Measurements from ENCODE around the gene ZMYM1.

DNA sequence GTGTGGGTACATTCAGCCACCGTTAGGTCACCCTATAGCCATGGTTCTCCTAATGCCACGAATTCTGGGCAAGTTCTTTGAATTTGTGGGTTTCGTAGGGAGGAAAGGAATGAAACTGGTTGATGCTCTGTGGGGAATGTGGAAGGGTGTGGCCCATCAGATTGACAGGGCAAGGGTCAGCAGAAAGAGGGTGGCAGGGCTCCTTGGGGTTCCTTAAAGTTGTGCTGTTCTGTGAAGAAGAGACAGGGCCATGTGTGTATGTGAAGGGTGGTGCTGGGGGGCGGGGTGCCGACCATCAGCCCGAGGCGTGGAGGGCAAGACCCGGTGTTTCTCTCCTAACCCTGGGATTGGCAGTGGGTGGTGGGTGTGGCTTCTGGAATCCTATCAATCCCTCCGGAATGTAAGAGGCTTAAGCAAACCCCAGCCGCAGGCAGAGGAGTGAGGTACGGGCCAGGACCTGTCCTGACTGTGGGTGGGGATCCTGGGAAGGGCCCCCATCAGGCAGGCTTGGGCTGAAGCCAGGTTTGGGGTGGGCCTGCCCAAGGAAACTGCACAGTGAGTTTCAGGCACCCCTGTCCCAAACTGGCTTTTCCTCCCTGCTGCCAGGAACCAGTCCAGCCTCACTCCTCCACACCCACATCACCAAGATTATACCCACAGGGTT lies 35.3 kb upstream of the ZNF362 start:
- PRO-cap: no peak

DNA sequence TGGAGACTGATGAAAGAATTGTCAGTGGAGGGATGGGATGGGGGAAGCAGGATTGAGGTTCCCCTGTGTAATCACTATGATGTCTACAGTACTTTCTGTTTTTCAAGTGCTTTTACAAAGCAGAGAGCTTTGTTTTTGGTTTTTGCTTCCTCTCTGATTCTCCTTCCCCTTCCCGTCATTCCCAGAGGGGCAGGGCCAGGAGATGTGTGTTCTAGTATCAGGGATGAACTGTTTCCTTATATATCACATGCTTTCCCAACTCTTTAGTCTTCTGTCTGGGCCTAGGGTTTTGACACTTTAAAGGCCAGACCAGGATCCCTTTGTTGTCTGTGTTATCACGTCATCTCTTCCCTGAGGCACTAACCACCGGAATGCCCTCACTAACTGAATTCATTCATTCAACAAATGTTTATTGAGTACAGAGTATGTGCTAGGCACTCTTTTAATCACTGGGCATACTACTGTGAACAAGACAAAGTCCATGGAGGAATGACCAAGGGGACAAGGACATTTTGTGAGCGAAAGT lies 12.2 kb upstream of the ZNF362 start:
- PRO-cap: no peak

- PRO-cap: no peak
Observed at GRCh38 chr1:33270006-33270463, 13.7 kb downstream of the ZNF362 start.

DNA sequence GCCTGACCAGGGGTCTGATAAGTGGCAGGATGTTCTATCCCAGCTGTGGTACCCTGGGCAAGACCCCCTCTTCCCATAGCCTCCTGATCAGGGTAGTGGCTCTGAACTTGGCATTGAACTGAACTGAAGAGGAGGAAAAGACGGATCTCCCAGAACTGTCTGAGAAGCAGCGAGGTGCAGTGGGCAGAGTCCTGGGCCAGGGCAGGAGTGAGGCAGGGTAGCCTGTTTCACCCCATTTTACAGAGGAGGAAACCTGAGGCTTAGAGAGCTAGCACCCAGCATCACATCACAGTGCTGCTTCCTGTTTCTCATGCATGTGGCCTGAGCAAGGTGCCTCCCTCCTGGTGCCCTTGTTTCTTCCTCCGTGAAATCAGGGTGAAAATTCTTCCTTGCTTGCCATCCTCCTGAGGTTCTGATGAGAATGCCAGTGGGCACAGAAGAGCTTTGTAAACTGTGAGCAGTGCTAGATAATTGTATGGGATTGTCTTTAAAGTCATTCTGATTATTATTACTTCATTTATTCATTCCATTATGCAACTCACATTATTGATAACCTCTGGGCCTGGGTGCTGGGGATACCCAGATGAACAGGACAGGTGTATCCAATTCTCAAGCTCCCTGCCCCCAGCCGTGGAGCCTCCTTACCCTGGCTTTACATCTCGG lies 17.2 kb downstream of the ZNF362 start:
- PRO-cap: no peak

DNA sequence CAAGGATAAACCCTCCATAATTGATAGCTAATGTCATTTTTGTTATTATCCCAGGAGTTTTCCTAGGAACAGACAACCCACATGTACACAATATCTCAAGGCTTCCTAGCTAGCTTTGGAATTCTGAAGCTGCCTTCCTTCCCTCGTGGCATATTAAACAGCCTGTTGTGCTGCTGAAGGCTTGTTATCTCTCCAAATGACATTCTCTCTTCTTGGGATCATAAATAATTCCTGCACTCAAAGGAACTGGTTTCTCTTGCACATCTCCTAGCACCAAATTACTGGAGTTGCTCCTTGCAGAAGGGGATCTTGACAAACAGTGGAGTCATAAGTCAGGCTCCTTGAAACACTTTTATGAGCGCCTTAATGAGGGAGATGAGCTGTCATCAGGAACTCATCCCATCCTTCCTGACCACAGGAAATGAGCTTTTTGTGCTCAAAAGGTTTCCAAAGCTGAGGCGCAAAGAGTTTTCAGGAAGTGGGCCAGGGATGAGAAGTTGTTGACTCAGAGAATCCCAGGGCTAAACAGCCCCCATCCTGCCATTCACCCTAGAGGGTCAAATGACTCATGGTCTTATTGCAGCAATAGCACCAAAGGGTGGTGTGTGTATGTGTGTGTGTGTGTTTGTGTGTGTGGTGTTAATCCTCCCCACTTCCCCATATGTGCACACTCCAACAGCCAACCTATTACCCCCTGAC lies 2.6 kb upstream of the PHC2 start:
- PRO-cap: no peak

DNA sequence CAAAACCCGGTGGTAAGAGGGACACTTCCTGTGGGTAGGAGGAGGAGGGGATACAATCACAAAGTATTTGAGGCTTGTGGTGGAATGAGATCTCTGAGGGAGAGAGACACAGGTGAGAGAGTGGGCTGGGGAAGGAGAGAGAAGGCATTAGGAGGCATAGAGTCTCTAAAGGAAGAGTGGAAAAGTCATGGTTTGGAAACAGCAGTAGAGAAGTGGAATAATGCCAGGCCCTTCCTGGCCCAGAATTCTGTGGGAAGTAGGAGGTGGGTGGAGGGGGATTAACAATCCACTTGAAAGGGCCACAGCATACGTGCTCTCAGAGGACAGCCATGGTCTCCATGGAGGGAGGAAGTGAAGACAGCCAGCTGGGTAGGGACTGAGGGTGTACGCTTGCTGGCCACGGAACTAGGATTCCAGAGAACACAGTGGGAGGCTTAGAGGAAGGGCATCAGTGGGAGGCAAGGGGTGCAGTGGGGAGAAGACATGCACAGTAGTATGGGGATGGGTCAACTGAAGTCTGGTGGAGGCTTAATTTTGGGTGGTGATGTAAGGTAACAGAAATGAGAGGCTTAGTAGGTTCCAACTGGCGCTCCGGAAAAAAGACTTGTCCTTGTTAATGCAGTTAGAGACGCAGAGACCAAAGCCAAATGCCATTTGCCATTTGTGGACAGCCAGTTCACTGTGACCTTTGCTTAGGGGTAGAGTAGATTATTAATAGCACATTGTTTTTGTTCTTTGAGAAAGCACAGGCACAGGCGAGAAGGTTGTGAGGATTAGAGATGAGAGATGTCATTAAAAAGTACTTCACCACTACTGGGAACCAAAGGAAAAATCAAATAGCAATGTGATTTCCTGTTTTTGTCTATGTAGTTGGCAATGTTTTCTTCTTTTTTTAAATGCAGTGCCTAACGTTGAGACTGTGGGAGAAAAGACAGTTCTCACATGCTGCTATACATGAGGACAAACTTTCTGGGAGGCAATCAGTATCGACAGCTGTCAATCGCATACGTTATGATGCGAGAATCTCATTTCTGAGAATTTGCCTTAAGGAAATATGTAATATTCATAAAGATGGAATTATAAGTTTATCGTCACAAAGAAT lies 103.0 kb downstream of the ZSCAN20 start:
- PRO-cap: no peak

GRCh38 chr1:34166754-34167341 lies 1.8 kb upstream of the CSMD2 start:
- PRO-cap: no peak

DNA sequence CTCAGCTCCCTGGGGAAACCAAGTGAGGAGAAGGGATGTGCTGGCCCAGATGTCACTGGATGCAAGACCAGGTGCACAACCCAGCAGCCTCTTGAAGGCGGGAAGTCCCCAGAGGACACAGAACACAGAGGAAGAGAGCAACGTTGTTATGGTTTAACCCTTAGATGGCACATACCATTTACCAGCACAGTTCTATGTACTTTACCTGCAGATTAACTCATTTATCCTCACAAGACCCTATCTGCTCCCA lies 107.2 kb upstream of the GJB5 start:
- PRO-cap: unidirectional peak, minus-strand start at position 132 of the sequence

GRCh38 chr1:34842866-34844147 lies 16.2 kb downstream of the SMIM12 start:
- PRO-cap: no peak

GRCh38 chr1:34844148-34844844 lies 15.3 kb downstream of the SMIM12 start:
- PRO-cap: no peak

DNA sequence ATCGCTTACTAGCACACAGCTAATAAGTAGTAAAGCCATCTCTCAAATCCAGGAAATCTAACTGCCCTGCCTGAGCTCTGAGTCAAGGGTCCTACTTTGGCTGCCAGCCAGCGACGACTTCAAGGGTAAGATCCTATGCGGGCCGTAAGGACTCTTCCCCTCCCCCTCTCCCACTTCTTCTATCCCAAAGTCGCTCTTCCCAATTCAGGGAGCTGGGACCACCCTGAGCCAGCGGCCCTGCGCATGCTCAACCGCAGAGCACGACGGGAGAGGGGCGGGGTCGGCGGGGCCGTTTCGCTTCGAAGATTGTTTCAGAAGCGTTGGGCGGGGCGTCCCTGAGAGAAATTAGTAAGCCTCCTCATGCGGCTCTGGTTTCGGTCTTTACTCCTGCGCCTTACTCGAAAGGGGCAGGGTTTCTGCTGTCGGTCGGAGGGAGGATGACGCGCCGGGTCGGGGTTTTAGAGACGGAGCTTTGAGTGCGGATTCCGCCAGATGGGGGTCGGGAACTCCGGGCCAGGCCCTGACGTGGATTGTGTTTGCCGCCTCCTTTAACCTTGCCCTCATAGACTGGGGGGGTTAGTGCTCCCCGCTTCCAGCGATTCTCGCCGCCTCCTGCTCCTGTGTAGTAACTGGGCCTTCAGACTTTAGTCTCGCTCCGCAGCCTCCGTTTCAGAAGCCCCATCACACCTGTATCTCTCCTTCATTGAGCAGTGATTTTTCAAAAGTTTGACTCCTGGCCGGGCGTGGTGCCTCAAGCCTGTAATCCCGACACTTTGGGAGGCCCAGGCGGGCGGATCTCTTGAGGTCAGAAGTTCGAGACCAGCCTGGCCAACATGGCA lies at the start of gene ZMYM1:
ZMYM1 (plus strand) TSS at position 291 of the 839 bp plus-strand sequence.
- PRO-cap: bidirectional peak, plus-strand start at position 314 of the sequence, minus-strand start at position 172 of the sequence

GRCh38 chr1:35104196-35105047 lies 25.2 kb downstream of the ZMYM1 start:
- PRO-cap: no peak

DNA sequence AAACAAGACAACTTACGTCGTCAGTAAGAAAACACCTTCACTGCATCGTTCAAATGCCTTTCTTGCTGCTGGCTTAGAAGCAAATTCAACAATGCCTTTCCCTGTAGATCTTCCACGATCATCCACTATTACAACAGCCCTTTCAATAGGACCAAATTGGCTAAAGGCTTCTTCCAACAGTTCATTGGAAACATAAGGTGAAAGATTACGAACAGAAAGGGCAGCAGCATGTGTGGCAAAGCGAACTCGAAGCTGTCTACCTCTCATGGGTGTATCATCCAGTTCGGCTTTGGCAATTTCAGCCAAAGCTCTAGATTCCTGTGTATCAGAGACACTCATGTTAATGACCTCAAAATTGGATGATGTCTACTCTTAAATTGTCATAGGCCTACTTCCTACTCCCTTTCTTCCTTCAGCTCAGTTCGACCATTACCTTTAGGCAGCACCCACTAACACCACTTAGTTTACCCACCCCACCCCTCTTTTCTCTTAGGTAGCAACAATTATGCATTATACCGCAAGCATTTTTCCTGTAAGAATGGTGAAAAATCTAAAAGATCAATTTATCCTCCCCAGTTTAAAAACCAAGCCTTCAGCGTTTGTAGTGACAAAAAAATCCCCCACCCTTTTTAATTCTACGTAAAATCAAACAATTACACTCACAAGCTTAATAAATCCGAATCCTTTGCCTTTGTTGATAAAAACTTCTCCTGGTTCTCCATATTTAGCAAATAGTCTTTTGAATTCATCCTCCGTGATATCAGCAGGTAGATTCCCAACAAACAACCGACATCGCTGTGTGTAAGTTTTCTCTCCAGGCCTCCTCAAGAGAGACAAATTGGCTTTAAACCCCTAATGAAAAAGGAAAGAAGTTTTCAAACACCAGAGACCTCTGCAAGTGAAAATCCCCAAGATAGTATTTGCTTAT lies 2.0 kb downstream of the SFPQ start:
- PRO-cap: no peak

GRCh38 chr1:35192317-35192794 lies 589 bp downstream of the SFPQ start:
- PRO-cap: no peak

DNA sequence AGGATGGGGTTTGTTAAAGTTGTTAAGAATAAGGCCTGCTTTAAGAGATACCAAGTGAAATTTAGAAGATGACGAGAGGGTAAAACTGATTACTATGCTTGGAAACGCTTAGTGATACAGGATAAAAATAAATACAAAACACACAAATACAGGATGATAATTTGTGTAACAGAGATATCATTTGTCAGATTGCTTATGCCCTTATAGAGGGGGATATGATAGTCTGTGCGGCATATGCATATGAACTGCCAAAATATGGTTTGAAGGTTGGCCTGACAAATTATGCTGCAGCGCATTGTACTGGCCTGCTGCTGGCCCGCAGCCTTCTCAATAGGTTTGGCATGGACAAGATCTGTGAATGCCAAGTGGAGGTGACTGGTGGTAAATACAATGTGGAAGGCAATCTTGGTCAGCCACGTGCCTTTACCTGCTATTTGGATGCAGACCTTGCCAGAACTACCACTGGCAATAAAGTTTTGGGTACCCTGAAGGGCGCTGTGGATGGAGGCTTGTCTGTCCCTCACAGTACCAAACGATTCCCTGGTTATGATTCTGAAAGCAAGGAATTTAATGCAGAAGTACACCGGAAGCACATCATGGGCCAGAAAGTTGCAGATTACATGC lies 82.3 kb downstream of the ZMYM4 start:
- PRO-cap: no peak

DNA sequence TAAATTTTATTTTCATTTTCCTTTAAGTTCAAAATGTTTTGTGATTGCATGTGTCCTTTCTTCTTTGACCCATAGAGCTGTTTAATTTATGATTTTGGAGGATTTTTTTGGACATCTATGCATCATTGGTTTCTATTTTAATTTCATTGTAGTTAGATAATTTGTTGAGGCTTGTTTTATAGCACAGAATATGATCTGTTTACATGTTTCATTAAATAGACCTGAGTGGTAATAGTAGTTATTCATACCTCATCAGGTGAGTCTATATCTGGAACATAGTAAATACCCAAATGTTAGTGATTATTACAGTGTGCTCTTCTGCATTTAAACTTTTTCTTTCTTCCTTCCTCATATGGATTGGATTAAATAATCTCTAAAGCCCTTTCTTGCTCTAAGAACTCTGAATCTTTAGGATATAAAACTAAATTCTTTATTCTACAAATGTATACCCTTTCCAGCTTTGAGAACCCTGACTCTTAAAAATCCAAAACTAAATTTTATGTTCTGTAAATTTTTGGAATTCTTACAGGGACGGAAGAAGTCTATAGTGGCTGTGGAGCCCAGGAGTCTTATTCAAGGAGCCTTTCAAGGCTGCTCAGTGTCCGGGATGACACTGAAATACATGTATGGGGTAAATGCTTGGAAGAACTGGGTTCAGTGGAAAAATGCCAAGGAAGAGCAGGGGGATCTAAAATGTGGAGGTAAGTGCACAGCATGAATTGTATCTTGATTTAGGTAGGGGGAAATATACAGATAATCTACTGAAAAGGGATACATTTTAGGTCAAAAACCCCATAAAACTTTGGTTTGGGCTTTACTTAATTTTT lies 136.2 kb downstream of the ZMYM4 start:
- PRO-cap: no peak

GRCh38 chr1:35577284-35578095 lies 4.4 kb downstream of the TFAP2E start:
- PRO-cap: no peak

DNA sequence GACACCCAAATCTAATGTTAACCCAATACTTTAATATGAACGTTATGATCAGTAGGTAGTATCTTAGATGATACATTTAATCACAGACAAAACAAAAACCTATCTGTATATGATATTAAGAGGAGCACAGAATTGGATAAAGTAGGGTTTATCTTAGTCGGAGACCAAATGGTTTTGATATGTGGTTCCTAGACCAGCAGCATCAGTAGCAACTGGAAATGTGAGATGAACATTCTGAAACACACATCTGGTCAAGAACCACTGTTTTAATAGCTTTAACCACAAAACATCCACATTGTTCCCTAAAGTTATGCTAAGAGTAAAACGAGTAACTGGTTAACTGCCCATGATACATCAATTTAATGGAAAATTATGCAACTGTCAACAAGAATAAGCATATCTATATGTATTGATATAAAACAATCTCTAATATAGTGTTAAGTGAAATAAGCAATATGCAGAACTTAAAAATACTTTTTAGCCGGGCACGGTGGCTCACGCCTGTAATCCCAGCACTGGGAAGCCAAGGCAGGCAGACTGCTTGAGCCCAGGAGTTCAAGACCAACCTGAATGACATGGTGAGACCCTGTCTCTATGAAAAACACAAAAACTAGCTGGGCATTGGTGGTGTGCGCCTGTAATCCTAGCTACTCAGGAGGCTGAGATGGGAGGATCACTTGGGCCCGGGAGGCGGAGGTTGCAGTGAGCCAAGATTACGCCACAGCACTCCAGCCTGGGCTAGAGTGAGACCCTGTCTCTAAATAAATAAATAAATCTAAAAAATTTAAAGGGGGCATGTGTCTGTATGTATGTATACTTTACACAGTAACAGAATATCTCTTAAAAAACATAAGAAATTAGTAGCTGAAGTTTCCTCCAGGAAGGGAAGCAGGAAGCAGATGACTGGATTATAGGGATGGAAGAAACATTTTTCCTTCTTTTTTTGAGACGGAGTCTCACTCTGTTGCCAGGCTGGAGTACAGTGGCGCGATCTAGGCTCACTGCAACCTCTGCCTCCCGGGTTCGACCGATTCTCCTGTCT lies 28.8 kb downstream of the TFAP2E start:
- PRO-cap: no peak

GRCh38 chr1:35717551-35718232 lies 992 bp downstream of the C1orf216 start:
- PRO-cap: unidirectional peak, plus-strand start at chr1:35718035

DNA sequence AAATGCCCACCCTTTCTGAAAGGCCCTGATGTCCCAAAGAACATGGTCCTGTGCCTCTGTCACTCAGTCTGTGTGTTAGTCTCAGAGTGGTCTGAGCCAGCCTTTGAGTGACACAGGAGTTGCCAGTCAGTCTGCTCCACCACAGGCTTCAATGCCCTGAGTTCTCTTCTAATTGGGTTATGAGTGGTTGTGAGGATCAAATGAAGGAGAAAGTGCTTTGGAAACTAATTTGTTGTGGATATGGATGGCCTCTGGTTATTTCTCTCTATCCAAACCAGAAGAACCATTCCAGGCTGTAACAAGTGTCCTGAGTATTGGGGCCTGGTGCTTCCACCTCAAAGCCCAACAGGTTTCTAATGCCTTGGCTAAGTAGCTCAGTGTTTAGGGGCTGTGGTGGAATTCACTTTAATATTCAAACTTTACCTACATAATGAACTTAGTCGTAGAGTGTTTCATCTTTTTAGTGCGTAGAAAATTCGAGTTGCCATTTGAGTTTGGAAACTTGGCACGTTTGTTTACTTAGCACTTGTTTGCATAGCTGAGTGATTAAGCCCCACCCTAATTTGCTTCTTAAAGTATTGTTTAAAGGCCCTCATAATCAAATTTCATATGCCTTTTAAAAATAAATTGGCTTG lies 1.3 kb downstream of the AGO4 start:
- PRO-cap: unidirectional peak, minus-strand start at position 70 of the sequence

Measured in Metastatic Pancreatic Carcinoma in the Ovary (tissue), 1 donor.